Mesenchymal stem cell of the bone marrow (primary cell): ENCODE results near the gene RERE.

- CAGE, long polyA plus RNA = no peak
Observed at GRCh38 chr1:8027832-8028842, 2.0 kb upstream of the ERRFI1 start.

DNA sequence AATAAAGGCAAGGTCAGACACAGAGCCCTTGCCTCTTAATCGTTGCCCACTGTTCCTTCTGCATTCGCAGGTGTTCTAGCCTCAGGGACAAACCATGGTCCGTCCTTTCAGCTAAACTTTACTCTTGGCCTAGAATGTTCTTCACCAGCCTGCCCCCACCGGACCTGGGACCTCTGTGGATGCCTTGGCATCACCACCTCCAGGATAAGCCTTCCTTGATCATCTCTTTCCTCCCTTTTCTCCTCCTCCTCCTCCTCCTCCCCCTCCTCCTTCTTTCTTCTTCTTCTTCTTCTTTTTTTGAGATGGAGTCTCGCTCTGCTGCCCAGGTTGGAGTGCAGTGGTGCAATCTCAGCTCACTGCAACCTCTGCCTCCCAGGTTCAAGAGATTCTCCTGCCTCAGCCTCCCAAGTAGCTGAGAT is 40.3 kb upstream of the ERRFI1 start:
- CAGE, long polyA plus RNA = no peak

DNA sequence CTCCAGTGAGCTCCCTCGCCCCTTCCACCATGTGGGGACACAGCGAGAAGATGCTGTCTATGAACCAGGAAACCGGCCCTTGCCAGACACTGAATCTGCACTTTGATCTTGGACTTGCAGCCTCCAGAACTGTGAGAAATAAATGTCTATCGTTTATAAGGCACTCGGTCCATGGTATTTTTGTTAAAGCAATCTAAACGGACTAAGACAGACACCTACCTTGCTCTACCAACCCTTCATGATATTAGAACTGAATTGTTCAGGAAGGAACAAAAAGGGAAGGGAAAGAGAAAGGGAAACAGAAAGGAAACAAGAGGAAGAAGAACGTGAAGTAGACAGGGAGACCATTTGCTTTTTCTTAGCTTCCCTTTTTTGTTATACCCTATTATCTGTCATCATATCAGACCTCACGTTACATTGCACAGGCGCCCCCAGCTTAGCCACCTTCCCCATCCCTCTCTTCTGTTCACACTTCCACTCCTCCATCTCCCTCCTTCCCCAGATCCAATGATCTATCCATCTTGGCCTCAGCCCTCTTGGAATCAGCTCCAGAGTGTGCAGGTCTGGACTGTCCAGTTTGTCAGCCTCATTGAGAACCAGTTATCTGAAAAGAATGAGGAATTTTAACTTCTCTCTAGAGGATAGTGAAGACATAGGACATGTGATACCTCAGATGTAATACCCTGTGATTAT is 100.9 kb upstream of the ERRFI1 start:
- CAGE, long polyA plus RNA = no peak

DNA sequence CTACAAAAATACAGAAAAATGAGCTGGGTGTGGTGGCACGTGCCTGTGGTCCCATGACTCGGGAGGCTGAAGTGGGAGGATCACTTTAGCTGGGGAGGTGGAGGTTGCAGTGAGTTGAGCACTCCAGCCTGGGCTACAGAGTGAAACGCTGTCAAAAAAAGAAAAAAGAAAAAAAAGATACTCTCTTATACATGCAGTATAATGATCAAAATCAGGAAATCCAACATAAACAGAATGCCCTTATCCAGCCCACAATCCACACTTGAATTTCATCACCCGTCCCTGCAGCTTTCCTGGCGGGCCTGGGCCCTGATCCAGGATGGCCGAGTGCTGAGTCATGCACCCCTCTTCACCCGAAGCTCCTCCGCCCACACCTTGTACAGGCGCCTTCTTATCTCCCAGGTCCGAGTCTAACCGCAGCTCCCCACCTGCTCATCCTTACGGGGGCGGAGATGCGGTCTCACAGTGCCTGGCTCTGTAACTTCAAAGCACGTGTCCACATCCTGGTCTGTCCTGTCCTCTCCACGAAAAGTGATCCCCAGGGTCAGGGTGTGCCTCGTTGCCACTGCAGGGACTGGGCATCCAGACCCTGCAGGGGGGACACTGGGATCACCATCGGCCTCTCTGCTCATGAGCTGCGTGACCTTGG is 120.2 kb upstream of the SLC45A1 start:
- CAGE, long polyA plus RNA = no peak

GRCh38 chr1:8347610-8348149 is 29.8 kb downstream of the SLC45A1 start:
- CAGE, long polyA plus RNA = no peak

DNA sequence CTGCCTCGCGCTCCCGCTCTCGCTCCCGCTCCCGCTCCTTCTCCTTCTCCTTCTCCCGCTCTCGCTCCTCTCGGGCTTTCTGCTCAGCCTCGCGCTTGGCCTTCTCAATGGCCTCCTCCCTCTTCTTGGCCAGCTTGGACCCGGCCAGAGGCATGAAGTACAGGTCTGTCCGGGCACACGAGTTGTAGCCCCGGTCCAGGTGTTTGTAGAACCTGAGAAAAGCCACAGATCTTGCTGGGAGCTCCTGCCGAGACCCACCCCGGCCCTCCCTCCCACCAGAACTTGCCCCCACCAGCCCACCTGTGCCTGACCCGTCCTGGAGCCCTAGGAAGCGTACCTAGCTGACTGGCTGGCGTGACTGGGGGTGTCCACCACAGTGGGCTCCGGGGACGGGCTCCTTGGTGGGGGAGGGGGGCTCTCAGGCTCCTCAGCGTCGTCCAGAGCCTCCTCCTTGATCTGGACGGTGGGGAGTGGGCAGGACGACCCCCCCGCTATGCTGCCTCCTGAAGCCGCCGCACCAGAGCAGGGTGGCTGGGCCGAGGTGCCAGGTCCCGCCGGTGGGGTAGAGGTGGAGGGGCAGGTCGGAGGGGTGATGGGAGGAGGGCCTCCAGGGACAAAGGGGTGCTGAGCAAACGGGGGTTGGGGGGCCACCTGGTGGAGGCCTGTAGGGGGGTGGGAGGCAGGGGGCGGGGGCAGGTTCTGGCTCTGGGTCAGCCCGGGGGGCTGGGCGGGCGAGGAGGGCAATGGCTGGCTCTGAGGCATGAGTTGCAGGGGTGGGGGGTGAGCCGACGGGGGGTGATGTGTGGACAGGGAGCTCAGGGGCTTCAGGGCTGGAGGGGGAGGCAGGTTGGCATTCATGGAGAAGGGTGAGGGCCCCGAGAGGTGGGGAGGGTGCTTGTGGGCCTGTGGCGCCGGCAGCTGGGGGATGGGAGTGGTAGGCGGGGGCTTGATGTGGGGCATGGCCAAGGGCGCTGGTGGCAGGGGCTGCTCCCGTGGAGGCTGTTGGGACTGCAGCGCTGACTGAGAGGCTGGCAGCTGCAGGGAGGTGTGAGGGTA is 42.2 kb downstream of the SLC45A1 start:
- CAGE, long polyA plus RNA = no peak

- CAGE, long polyA plus RNA = no peak
Observed at GRCh38 chr1:8393194-8393761, 75.4 kb downstream of the SLC45A1 start.

DNA sequence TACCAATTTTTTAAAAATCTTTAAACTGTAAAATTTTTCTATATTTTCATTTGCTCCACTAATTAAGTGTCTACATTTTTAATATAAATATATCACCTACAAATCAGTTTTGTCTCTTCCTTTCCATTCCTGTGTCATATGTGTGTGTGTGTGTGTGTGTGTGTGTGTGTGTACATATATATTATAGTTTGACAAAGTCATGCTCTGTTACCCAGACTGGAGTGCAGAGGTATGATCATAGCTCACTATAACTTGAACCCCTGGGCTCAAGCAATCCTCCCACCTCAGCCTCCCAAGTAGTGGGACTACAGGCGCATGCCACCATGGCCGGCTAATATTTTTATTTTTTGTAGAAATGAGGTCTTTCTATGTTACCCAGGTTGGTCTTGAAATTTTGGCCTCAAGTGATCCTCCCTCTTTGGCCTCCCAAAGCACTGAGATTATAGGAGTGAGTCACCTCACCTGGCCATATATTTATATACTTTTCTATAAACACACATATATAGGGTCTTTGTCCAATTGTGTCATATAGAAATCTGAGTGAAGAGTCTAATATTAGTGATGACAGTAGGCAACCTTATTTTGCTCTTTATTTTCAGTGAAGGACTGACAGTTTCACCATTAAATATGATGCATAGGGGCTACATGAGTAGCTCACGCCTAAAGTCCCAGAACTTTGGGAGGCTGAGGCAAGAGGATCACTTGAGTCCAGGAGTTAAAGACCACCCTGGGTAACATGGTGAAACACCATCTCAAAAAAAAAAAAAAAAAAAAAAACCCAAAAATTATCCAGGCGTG is 82.4 kb downstream of the SLC45A1 start:
- CAGE, long polyA plus RNA = no peak

- CAGE, long polyA plus RNA = no peak
Observed at GRCh38 chr1:8432322-8432719, 114.4 kb downstream of the SLC45A1 start.

DNA sequence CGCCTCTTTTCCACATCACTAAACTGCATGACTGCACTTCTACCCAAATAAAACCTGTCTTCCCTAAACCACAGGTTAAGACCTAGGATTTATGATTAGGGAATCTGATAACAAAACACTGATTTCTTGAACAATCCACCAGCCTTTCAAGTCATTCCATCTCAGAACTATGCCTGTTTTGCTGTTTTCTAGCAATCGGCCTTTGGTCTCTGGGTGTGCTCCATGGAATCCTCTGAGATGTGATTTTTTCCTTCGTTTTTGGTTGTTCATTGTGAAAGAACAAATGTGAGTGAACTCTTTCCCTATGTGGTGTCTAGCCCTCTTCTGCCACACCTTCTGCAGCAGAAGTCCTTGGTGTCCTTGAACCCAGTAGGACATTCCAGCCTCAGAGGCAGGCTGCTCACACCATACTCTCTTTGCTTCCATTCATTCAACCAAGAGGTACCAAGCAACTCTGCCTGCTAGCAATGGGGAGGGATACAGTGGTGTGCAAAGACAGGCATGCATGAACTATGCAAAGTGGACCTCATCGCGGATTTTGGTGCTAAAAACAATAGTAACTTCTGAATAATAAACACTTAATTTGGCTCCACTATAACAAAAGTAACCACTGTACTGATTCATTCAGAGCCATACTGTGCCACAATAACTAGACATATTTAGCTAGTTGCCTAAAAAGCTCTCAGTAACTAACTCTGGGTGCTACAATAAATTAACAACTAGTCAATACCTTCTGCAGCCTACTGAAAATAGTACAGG is 155.2 kb downstream of the SLC45A1 start:
- CAGE, long polyA plus RNA = no peak

GRCh38 chr1:8626360-8626959 is 191.0 kb downstream of the RERE start:
- CAGE, long polyA plus RNA = no peak

GRCh38 chr1:8734704-8735538 is 82.5 kb downstream of the RERE start:
- CAGE, long polyA plus RNA = no peak

GRCh38 chr1:8816320-8816598 is 1.2 kb downstream of the RERE start:
- CAGE, long polyA plus RNA = no peak

DNA sequence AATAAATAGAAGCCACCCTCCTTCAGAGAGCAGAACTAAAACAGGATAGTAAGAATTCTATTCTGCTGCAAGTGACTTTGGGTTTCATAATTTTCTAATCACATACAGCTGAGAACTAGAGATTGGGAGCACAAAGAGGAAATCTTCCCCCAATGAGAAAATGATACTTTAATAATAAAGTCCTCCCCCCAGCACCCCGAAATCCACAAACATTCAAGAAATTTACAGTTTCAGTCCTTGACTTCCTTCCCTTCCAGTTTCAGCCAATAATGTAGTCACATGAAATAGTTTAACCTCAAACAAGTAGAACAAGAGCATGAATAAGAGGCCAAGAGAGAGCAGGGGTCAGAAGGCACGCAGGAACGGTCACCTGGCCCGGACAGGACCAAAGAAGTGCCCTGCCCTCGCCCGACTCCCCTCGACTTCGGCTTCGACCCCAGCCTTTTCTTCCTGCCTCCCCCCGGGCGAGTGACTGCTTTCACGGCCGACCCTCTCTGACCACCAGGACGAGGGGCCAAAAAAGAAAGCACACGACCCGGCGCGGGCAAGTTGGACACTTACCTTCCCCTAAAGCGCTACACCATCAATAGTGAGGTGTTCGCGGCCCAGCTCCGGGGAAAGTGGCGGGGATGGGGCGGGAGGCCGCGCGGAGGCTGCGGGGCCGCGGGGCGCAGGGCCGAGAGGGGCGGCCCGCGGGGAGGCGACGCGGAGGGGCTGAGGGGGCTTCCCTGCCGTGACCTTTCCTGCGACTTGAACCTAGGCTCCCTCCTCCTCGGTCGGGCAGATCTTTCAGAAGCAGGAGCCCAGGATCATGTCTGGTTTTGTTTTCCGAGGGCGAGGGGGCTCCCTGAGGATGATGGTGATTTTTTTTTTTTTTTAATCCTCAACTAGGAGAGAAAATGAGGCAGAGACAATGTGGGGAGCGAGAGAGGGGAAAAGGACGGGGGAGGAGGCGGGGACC is 561 bp downstream of the RERE start:
- CAGE, long polyA plus RNA = no peak

DNA sequence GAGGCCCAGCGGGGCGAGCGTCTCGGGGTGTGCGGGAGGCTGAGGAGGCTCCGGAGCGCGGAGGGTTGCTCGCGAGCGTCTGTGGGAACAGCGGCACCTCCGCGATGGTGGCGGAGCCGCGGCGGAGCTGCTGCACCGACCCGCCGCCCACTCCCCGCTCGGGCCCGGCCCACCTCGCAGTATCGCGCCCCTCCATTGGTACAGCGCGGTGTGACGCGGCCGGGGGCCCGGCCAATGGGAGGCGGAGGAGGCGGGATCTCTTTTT is at the start of gene RERE:
TSS of gene RERE (minus strand) at position 81 of the 265 bp plus-strand sequence.
- CAGE, long polyA plus RNA = no peak

- CAGE, long polyA plus RNA = no peak
Observed at GRCh38 chr1:9010874-9011427, 15.3 kb downstream of the SLC2A7 start.

GRCh38 chr1:9066787-9067614 is 2.4 kb downstream of the SLC2A5 start:
- CAGE, long polyA plus RNA = no peak

GRCh38 chr1:9071545-9072054 is 2.2 kb upstream of the SLC2A5 start:
- CAGE, long polyA plus RNA = no peak

DNA sequence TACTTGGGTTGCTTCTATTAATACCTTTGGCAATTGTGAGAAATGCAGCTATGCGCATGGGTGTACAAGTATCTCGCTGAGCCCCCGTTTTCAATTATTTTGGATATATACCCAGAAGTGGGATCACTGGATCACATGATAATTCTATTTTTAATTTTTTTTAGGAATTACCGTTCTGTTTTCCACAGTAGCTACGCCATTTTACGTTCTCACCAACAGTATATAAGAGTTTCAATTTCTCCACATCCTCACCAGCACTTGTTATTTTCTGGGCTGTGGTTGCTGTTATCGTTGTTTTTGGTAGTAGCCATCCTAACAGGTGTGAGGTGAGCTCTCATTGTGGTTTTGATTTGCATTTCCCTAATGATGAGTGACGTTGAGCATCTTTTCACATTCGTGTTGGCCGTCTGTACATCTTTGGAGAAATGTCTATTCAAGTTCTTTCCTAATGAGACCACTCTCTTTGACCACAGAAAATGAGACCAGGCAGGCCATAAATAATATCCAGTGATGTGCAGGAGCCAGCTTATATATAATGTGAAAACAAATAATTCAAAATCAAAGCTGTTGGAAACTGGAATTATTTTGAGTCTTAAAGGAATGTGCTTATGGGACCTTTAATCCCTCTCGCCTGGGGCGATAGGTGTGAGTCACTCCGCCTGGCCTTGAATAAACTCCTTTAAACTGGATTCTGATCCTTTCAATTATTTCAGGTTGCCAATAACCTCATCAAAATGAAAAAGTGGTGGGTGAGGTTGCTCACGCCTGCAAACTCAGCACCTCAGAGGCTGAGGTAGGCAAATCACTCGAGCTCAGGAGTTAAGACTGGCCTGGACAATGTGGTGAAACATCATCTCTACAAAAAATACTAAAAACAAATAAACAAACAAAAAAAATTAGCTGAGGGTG is 11.0 kb upstream of the SLC2A5 start:
- CAGE, long polyA plus RNA = no peak

GRCh38 chr1:9127188-9127778 is 1.6 kb downstream of the GPR157 start:
- CAGE, long polyA plus RNA = no peak